Right cardiac atrium (tissue), 1 donor: Measurements from ENCODE around the genes BEST1, FTH1 and AHNAK.

- PRO-cap, result no peak
Measured at GRCh38 chr11:61766224-61766957, 14.0 kb downstream of the MYRF start.

DNA sequence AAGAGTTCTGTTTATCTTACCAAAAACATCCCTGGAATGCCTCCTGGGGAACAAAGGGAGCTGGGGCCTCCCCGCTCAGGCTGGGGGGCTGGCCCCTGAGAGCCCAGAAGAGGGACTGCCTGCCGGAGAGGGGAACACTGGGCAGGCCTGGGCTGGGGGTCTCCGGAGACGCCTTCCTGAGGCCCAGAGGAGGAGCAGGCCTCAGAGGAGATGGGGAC is 17.2 kb downstream of the MYRF start:
- PRO-cap, result no peak

- PRO-cap, result bidirectional peak, plus-strand start at chr11:61828970, minus-strand start at chr11:61828907; unidirectional peak, minus-strand start at chr11:61829287
Measured at GRCh38 chr11:61828642-61829470, 756 bp downstream of the FADS2 start.

DNA sequence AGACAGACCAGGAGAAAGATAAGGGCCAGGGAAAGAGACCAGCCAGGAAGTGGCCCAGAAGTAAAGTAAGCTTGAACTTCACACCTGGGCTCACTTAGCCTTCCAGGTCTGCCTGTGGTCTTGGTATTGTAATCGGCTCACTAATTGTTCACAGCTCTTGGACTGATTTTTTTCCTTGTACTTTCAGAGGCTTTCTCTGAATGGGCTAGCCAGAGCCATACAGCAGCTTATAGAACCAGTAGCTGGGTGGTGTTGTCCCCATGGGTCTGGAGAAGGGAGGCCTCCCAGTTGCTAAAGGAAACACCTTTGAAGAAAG is 10.1 kb downstream of the FADS3 start:
- PRO-cap, result no peak

GRCh38 chr11:61922514-61923128 is 5.3 kb upstream of the RAB3IL1 start:
- PRO-cap, result unidirectional peak, minus-strand start at chr11:61922649

GRCh38 chr11:61923132-61923572 is 5.8 kb upstream of the RAB3IL1 start:
- PRO-cap, result unidirectional peak, plus-strand start at chr11:61923423

DNA sequence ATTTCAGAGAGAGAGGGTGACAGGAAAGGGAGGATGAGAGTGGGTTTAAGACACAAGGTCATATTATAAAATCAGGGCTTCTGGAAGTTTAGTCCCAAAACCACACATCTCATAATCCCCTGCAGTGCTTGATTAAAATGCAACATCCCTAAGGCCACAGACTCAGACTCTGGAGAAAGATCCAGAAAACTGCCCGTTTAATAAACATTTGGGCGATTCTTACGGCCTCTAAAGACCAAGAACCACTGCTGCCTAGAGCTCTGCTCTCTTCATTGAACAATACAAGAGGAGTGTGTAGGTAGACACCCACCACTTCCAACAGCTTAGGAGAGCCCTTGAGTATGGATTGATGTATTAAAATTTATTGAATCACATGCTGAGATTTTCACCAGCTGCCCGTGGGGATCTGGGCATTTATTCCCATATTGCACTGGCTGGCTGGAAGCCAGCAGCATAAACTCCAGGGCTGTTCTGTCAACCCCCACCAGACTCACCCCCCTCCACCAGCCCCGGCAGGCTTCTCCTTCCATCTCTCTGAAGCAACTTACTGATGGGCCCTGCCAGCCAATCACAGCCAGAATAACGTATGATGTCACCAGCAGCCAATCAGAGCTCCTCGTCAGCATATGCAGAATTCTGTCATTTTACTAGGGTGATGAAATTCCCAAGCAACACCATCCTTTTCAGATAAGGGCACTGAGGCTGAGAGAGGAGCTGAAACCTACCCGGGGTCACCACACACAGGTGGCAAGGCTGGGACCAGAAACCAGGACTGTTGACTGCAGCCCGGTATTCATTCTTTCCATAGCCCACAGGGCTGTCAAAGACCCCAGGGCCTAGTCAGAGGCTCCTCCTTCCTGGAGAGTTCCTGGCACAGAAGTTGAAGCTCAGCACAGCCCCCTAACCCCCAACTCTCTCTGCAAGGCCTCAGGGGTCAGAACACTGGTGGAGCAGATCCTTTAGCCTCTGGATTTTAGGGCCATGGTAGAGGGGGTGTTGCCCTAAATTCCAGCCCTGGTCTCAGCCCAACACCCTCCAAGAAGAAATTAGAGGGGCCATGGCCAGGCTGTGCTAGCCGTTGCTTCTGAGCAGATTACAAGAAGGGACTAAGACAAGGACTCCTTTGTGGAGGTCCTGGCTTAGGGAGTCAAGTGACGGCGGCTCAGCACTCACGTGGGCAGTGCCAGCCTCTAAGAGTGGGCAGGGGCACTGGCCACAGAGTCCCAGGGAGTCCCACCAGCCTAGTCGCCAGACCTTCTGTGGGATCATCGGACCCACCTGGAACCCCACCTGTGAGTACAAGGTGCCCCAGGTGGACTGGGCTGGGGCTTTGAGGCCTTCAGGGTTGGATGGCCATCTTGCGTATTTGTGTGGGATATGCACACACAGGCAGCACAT is at the start of gene BEST1:
Gene BEST1 (plus strand): TSS at position 1,216 of the 1,398 bp plus-strand sequence.
- PRO-cap, result bidirectional peak, plus-strand start at position 686 of the sequence, minus-strand start at position 492 of the sequence; unidirectional peak, plus-strand start at position 1,216 of the sequence

DNA sequence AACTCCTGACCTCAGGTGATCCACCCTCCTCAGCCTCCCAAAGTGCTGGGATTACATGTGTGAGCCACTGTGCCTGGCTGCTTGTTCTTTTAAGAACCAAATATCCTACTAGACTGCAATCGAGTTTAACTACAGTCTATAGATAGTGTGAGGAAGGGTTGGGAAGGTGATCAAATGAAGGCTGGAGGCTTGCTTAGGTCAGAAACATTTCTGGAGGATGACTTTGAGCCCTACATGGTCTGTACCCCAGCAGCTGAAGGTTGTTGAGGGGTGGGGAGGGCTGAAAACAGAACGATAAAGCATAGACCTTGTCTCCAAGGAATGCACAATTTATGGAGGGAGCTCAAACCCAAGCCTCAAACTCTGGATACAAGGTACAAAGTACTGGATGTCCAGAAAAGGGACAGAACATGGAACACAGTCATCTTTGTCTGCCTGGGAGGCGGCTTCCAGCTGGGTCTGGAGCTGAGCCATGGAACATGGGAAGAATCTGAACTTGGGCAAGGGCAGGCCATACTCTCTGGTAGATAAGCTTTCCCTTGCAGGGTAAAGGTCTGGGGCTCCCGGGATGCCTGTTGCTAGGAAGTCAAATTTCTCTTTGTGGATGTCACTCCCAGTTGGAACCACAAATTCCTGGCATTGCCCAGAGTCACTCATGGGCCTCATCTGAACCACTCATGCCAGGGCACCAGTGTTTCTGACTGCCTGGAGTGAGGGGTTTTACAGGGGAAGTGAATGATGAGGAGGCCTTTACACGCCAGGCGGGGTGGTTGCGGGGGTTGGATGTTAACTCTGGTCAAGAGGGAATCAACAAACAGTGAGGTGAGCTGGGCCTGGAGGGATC is 6.0 kb downstream of the FTH1 start:
- PRO-cap, result no peak

DNA sequence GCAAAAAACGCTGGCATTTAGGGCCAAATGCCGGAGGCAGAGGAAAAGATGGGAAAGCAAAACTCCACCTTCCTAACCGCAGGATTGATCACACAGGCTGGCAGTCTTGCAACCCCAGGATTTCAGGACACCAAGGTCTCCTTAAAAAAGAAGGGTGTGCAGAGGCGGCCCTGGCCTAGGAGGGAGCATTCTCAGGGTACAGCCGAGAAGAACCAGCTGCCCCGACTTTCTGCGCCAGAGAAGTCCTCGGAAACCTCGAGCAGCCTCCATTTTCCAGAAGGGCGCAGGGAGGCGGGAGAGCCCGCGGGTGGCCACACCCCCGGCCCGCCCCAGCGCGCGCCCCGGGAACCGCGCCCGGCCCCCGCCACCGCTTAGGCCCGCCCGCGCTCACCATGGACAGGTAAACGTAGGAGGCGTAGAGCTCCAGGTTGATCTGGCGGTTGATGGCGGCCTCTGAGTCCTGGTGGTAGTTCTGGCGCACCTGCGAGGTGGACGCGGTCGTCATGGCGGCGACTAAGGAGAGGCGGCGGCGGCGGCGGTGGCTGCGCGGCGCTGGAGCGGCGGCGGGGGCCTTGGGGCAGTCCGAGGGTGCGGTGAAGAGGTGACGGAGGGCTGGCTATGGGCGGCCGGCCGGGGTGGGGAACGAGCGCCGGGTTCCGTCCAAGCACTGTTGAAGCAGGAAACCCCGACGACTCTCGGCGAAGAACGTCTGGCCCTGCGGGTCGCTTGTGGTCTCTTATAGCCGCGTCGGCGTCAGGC is at the start of gene FTH1:
Gene FTH1 (minus strand): TSS at position 714 of the 759 bp plus-strand sequence.
- PRO-cap, result bidirectional peak, plus-strand start outside the sequence, minus-strand start at position 711 of the sequence

DNA sequence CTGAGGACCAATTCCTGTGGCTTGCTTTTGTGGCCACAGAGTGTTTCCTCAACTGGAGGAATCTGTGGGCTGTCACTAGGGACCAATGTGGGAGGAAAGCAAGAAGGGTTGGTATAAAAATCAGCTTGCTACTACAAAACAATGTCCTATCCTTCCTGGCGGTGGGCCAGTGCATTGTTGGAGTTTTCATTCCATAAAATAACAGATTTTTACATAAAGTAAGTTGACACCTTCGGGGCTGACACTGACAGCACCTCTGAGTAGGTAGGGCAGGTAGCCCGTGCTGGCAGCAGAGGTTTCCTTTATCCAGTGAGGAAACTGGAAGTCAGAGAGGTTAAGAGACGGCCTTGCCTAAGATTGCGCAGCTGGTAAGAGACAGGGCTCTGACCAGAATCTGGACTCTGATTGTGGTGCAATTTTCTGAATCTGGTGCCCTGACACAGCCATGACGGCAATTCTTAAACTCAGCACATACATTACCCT is 8.6 kb upstream of the FTH1 start:
- PRO-cap, result no peak

GRCh38 chr11:62061796-62062306 is 62.0 kb upstream of the INCENP start:
- PRO-cap, result unidirectional peak, minus-strand start at chr11:62062019

- PRO-cap, result no peak
Measured at GRCh38 chr11:62426421-62427222, 7.8 kb downstream of the SCGB1A1 start.

- PRO-cap, result no peak
Measured at GRCh38 chr11:62443619-62444089, 24.8 kb downstream of the SCGB1A1 start.

DNA sequence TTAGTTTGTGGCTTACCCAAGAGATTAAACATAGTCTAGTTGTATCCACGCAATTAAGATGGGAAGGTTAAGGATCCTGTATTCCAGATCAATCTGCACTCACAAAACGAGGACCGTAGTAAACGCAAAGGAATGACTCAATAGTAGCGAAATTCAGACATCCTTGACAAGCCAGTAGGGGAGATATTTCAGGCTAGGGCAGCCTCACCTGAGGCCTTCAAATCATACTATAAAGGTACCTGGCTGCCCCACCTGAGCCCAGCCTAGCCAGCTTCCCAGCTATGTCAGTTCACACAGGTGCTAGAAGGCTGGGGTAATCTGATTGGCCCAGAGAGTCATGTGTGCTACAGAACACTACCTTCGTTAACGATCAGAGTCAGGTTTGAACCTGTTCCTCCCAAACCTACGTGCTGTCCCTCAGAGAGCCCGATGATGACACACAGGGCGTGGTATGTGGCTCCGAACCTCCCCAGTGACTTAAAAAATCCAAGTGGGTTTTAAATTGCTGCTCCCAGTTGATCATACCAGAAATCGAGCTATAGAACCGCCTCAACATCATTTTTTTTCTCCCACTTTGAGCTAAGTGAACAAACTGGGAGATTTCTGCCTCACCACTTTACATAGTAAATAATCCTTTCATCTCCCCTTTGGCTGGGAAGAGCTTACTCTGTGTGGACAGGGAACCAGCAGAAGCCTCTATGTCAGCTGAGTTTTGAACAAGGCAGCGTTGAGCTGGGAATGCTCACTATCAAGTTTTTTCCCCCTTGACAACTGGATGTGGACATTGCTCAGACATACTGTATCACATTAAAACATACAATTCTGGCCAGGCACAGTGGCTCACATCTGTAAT is 46.3 kb downstream of the AHNAK start:
- PRO-cap, result no peak

DNA sequence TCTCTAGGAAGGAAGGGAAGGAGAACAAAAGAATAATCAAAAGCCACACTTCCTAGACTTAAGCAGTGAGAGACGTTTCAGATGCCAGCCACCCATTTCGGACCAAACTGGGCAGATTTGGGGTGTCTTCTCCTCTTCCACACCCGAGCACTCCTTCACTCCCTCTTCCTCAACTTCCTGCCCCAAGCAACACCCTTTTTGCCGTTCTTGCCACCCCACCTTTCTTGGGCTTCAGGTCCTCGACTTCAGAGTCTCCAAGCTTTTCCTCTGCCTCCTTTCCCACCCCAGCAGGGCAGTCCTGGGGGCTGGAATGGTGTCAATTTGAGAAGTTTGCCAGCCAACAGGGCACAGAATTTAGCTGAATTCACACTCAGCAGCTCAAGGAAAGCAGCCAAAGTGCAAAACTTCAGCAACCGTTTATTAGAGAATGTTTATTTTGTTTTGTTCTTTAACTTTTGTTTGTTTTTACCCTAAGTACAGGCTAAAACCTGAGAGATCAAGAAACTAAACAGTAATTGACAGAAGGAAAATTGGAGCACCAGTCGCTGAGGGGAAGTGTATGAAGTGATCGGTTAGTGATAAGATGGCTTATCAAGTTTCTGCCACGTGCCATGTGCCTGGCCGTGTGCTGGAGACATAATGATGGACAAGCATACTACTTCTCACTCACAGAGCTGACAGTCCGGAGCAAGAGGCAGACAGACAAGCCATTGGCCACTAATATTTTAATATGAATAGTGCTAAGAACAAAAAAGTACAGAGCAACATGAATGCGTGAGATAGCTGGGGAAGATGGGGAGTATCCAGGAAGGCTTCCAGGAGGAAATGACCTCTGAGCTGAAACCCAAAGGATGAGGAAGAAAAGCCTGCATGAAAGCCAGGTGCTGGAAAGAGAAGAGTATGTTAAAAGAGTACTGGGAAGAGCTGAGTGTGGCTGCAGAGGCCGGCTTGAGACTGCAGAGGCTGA is 44.4 kb downstream of the AHNAK start:
- PRO-cap, result no peak

- PRO-cap, result no peak
Measured at GRCh38 chr11:62527550-62528033, 19.0 kb downstream of the AHNAK start.

GRCh38 chr11:62542124-62542439 is 4.5 kb downstream of the AHNAK start:
- PRO-cap, result no peak

GRCh38 chr11:62542748-62543766 is 3.5 kb downstream of the AHNAK start:
- PRO-cap, result no peak

DNA sequence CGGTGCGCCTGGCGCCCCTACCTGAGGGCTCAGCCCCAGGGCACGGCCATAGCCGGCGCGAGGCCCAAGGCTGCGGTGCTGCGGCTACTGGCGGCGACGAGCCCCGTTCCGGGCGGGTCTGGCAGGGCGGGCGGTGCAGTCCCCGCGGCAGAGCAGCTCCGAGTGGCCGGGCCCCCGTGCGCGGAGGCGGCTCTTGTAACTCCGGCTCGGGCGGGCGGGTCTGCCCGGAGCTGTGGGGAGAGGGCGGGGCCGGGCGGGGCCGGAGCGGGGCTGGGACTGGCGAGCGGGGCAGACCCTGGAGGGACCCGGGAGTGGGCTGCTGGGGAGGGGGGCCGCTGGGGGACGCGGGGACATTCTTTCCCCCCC is at the start of gene AHNAK:
Gene AHNAK (minus strand): TSS at position 168 of the 366 bp plus-strand sequence.
- PRO-cap, result bidirectional peak, plus-strand start at position 291 of the sequence, minus-strand start at position 168 of the sequence

DNA sequence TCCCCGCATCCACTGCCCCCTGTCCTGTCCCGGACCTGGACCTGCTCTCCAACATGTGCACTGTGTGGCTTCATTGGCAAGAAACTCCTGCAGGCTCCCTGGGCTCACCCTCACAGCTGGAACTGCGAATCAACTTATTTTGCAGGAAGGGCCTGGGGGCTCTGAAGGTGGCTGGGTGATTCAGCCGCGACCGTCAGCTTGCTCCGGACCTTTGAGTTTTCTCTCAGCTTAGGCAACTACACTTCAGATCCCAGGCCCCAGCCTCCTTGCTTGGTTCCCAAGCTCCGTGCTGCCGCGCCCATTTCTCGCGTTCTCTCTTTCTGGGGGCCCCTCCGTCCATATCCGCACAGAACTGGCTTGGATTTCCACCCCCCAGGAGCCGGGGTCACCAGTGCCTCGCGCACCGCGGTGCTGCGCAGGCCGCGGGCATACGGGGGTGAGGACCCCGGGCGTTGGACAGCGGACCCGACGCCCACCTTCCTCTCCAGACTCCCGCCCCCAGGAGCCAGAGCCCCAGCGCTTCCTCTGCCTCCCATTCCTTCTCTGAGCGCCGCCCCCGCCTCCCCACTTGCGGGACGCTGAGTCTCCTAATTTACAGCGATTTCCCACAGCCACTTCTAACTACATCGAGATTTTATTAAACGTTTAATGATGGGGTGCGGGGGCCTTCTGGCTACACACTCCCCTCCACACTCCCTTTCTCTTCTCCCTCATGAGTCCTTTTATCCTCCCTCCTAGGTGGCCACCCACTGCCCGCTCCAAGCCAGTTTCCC is 585 bp upstream of the AHNAK start:
- PRO-cap, result bidirectional peak, plus-strand start at position 724 of the sequence, minus-strand start at position 507 of the sequence